K562 (cell line): ENCODE results near the genes COX6A2, RUSF1 and ZNF267.

- RAMPAGE, long total RNA: no peak
- RRBS: 73% methylated on average over 3 of the region's 17 CpGs
PRO-cap:
- standard: no peak
- CoPRO, capped RNA only, 2 experiments: no peak in any of the 2 experiments
- CoPRO, capped and uncapped RNA, 2 experiments: no peak in any of the 2 experiments
- CoPRO, uncapped RNA only, 2 experiments: no peak in any of the 2 experiments
CAGE:
- cytosol, long polyA plus RNA: no peak
- long polyA plus RNA: no peak
- nucleolus, long total RNA: no peak
- nucleus, long polyA plus RNA: no peak
These were observed 3.1 kb upstream of the ITGAX start for GRCh38 chr16:31351752-31352442.

DNA sequence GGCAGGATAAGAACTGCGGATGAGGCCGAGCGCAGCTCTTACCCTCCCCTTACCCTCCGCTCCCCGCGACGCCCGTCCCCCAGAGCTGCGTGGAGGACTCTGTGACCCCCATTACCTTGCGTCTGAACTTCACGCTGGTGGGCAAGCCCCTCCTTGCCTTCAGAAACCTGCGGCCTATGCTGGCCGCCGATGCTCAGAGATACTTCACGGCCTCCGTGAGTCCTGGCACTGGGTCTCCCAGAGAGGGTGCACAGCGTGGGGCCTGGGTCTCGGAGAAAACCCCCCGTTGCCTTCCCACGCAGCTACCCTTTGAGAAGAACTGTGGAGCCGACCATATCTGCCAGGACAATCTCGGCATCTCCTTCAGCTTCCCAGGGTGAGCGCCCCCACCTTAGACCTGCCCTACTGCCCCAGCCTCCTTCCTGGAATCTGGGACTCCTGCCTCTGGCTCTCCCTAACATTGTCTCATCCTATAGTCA is 17.4 kb downstream of the ITGAX start:
- RAMPAGE, long total RNA: no peak
- RRBS: no CpG with 5 or more reads among the region's 23 CpGs
PRO-cap:
- standard: no peak
- CoPRO, capped RNA only, 2 experiments: no peak in any of the 2 experiments
- CoPRO, capped and uncapped RNA, 2 experiments: no peak in any of the 2 experiments
- CoPRO, uncapped RNA only, 2 experiments: no peak in any of the 2 experiments
CAGE:
- cytosol, long polyA plus RNA: no peak
- long polyA plus RNA: no peak
- nucleolus, long total RNA: no peak
- nucleus, long polyA plus RNA: no peak

GRCh38 chr16:31373163-31373676 is 18.2 kb downstream of the ITGAX start:
- RAMPAGE, long total RNA: no peak
- RRBS: no CpG with 5 or more reads among the region's 14 CpGs
PRO-cap:
- standard: no peak
- CoPRO, capped RNA only, 2 experiments: no peak in any of the 2 experiments
- CoPRO, capped and uncapped RNA, 2 experiments: no peak in any of the 2 experiments
- CoPRO, uncapped RNA only, 2 experiments: no peak in any of the 2 experiments
CAGE:
- cytosol, long polyA plus RNA: no peak
- long polyA plus RNA: no peak
- nucleolus, long total RNA: no peak
- nucleus, long polyA plus RNA: no peak

GRCh38 chr16:31404378-31405074 is 11.4 kb downstream of the ITGAD start:
- RAMPAGE, long total RNA: no peak
- RRBS: no CpG with 5 or more reads among the region's 7 CpGs
PRO-cap:
- standard: bidirectional peak, plus-strand start at chr16:31404818, minus-strand start at chr16:31404688
- CoPRO, capped RNA only, 2 experiments: peak in 2 of 2 experiments; most common plus-strand start chr16:31404737 (in 1); most common minus-strand start chr16:31404699 (in 2)
- CoPRO, capped and uncapped RNA, 2 experiments: peak in 2 of 2 experiments; most common plus-strand start chr16:31404749 (in 1); most common minus-strand start chr16:31404699 (in 2)
- CoPRO, uncapped RNA only, 2 experiments: peak in 1 of 2 experiments; most common minus-strand start chr16:31404688 (in 1)
CAGE:
- cytosol, long polyA plus RNA: no peak
- long polyA plus RNA: no peak
- nucleolus, long total RNA: no peak
- nucleus, long polyA plus RNA: no peak

DNA sequence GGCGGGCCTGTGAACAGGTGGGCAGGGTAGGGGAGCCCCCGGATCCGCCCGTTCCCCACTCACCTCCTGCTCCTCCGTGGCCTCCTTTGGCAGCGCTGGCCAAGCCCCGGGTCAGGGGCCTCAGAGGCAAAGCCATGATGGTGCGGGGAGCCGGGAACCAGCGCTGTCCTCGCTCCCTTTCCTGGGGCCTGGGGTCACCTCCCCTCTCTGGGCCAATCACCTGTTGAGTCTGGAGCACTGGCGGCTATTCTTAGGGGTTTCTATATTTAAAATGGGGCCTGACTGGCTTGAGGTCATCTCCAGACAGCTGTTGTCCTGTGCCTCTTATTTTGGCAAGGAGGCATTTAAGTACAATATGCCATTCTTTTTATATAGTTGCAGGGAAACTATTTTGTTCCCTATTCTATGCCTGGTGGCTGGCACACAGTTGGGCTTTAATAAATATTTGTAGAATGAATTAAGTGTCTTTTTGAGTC is at the start of gene COX6A2:
TSS of gene COX6A2 (minus strand) at position 171 of the 476 bp plus-strand sequence.
- RAMPAGE, long total RNA: no peak
- RRBS: 71% methylated on average over 5 of the region's 12 CpGs
PRO-cap:
- standard: no peak
- CoPRO, capped RNA only, 2 experiments: no peak in any of the 2 experiments
- CoPRO, capped and uncapped RNA, 2 experiments: no peak in any of the 2 experiments
- CoPRO, uncapped RNA only, 2 experiments: no peak in any of the 2 experiments
CAGE:
- cytosol, long polyA plus RNA: no peak
- long polyA plus RNA: no peak
- nucleolus, long total RNA: no peak
- nucleus, long polyA plus RNA: no peak

DNA sequence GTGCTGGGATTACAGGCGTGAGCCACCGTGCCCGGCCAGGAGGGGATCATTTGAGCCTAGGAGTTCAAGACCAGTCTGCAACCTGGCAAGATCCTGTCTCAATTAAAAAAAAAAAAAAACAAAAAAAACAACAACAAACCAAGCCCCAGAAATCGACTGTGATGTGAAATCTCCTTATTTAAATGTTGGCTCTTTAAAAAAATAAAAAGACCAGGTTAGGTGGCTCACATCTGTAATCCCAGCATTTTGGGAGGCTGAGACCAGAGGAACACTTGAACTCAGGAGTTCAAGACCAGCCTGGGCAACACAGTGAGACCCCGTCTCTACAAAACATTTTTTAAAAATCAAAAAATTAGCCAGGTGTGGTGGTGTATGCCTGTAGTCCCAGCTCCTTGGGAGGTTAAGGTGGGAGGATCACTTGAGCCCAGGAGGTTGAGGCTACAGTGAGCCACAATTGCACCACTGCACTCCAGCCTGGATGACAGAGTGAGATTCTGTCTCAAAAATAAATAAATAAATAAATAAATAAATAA is 4.9 kb upstream of the ARMC5 start:
- RAMPAGE, long total RNA: no peak
- RRBS: no CpG with 5 or more reads among the region's 5 CpGs
PRO-cap:
- standard: no peak
- CoPRO, capped RNA only, 2 experiments: no peak in any of the 2 experiments
- CoPRO, capped and uncapped RNA, 2 experiments: no peak in any of the 2 experiments
- CoPRO, uncapped RNA only, 2 experiments: peak in 1 of 2 experiments; most common minus-strand start position 104 of the sequence (in 1)
CAGE:
- cytosol, long polyA plus RNA: no peak
- long polyA plus RNA: no peak
- nucleolus, long total RNA: no peak
- nucleus, long polyA plus RNA: no peak

DNA sequence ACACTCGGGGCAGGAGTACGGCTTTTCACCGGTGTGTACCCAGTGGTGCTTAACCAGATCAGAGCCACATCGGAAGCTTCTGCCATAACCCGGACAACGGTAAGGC is 1.0 kb upstream of the ARMC5 start:
- RAMPAGE, long total RNA: no peak
- RRBS: 0% methylated on average over 2 of the region's 6 CpGs
PRO-cap:
- standard: no peak
- CoPRO, capped RNA only, 2 experiments: no peak in any of the 2 experiments
- CoPRO, capped and uncapped RNA, 2 experiments: no peak in any of the 2 experiments
- CoPRO, uncapped RNA only, 2 experiments: no peak in any of the 2 experiments
CAGE:
- cytosol, long polyA plus RNA: no peak
- long polyA plus RNA: no peak
- nucleolus, long total RNA: no peak
- nucleus, long polyA plus RNA: no peak

- RAMPAGE, long total RNA: no peak
- RRBS: 90% methylated on average over 2 of the region's 17 CpGs
PRO-cap:
- standard: no peak
- CoPRO, capped RNA only, 2 experiments: no peak in any of the 2 experiments
- CoPRO, capped and uncapped RNA, 2 experiments: no peak in any of the 2 experiments
- CoPRO, uncapped RNA only, 2 experiments: peak in 1 of 2 experiments; most common minus-strand start chr16:31490749 (in 1)
CAGE:
- cytosol, long polyA plus RNA: no peak
- long polyA plus RNA: no peak
- nucleolus, long total RNA: no peak
- nucleus, long polyA plus RNA: no peak
These were observed 7.6 kb downstream of the SLC5A2 start for GRCh38 chr16:31490329-31491035.

DNA sequence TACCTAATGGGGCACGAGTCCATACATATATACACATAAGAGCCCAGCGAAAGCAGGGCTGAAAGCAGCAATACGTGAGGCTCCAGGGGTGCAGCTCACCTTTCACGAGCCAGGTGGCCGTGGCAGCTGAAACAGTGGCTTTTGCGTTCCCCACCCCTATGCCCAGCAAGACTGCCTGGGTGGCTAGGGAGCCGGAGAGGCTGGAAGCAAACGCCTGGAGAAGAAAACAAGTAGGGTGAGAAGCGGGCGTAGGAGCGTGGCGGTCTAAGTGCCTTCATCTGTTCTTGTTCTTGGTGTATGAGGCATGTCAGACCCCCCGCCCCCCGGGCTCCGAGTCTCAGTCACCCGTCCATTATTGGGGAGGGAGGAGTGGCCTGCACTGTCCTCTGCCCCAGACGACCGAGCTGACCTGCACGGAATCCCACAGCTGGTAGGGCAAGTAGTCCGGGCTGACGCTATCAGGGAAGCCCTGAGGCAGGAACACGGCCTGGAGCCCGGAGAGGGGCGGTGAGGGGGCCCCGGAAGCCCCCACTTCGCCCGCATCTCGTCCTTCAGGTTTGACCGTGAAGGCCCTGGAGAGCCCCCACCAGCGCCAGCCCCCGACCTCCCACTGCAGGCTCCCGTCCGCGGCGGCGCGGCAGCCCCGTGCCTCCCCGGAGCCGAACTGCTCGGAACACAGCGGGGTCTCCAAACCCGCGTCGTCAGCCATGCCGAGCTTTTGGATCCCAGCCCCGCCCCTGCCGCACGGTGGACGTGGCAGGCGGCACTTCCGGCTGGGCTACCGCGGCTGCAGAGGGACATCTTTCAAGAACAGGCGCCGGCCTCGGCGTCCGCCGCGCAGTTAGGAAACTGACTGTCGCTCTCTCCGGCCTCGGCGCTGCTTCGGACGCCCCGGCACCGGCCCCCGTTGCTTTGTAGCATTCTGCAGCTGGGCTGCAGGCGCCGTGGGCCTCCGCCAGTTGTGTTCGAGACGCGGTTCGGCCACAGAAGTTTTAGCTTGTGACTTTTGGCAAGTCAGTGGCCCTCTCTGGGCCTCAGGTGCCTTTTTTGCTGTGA is at the start of gene RUSF1:
TSS of gene RUSF1 (minus strand) at position 727 of the 1,056 bp plus-strand sequence.
- RAMPAGE, long total RNA: start-site peak on the minus strand centred at position 724 of the sequence, 42 bp wide, 44 and 28 reads in 2 replicates
- RRBS: 3% methylated on average over 16 of the region's 77 CpGs
PRO-cap:
- standard: bidirectional peak, plus-strand start at position 379 of the sequence, minus-strand start at position 270 of the sequence; bidirectional peak, plus-strand start at position 840 of the sequence, minus-strand start at position 720 of the sequence
- CoPRO, capped RNA only, 2 experiments: peak in 2 of 2 experiments; most common plus-strand start position 840 of the sequence (in 2); most common minus-strand start position 720 of the sequence (in 2)
- CoPRO, capped and uncapped RNA, 2 experiments: peak in 2 of 2 experiments; most common plus-strand start position 807 of the sequence (in 1); most common minus-strand start position 720 of the sequence (in 2)
- CoPRO, uncapped RNA only, 2 experiments: no peak in any of the 2 experiments
CAGE:
- cytosol, long polyA plus RNA: start-site peak on the minus strand centred at position 724 of the sequence, 31 bp wide, 76 and 84 reads in 2 replicates
- long polyA plus RNA: no peak
- nucleolus, long total RNA: no peak
- nucleus, long polyA plus RNA: start-site peak on the minus strand centred at position 715 of the sequence, 15 bp wide, 29 and 40 reads in 2 replicates; start-site peak on the plus strand centred at position 802 of the sequence, 86 bp wide, 13 and 10 reads in 2 replicates

GRCh38 chr16:31873688-31874627 is at the start of gene ZNF267:
Gene ZNF267 (plus strand): TSS chr16:31873807.
- RAMPAGE, long total RNA: start-site peak on the plus strand at chr16:31873775-31873851, 1,346 and 851 reads in 2 replicates
- RRBS: 2% methylated on average over 20 of the region's 59 CpGs
PRO-cap:
- standard: bidirectional peak, plus-strand start at chr16:31873780, minus-strand start at chr16:31873602
- CoPRO, capped RNA only, 2 experiments: peak in 2 of 2 experiments; most common plus-strand start chr16:31873780 (in 2); most common minus-strand start chr16:31873921 (in 1)
- CoPRO, capped and uncapped RNA, 2 experiments: peak in 2 of 2 experiments; most common plus-strand start chr16:31873780 (in 2)
- CoPRO, uncapped RNA only, 2 experiments: peak in 1 of 2 experiments; most common plus-strand start chr16:31873811 (in 1)
CAGE:
- cytosol, long polyA plus RNA: start-site peak on the plus strand at chr16:31873774-31873818, 211 and 103 reads in 2 replicates
- long polyA plus RNA: start-site peak on the plus strand at chr16:31873785-31873812, 75 and 86 reads in 2 replicates
- nucleolus, long total RNA: no peak
- nucleus, long polyA plus RNA: start-site peak on the plus strand at chr16:31873796-31873812, 119 and 112 reads in 2 replicates

- RAMPAGE, long total RNA: no peak
- RRBS: no CpG with 5 or more reads among the region's 11 CpGs
PRO-cap:
- standard: unidirectional peak, plus-strand start at chr16:34160624
- CoPRO, capped RNA only, 2 experiments: no peak in any of the 2 experiments
- CoPRO, capped and uncapped RNA, 2 experiments: no peak in any of the 2 experiments
- CoPRO, uncapped RNA only, 2 experiments: no peak in any of the 2 experiments
CAGE:
- cytosol, long polyA plus RNA: no peak
- long polyA plus RNA: no peak
- nucleolus, long total RNA: no peak
- nucleus, long polyA plus RNA: no peak
These were observed 701.0 kb downstream of the TP53TG3F start for GRCh38 chr16:34160437-34160761.

DNA sequence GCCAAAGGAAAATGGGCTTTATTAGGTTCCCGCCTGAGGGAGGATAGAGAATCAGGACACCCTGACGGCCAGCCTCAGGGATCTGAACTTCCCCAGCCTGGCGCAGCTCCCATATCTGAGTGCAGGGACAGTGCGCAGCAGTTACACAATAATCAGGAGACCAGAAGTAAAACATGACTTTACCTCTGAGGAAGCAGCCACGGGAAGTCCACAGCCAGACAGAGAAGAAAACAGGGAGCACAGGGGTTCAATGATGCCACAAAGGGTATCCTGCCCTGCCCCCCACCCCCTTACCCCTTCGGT is 21.7 kb downstream of the ORC6 start:
- RAMPAGE, long total RNA: no peak
- RRBS: no CpG with 5 or more reads among the region's 6 CpGs
PRO-cap:
- standard: no peak
- CoPRO, capped RNA only, 2 experiments: no peak in any of the 2 experiments
- CoPRO, capped and uncapped RNA, 2 experiments: no peak in any of the 2 experiments
- CoPRO, uncapped RNA only, 2 experiments: no peak in any of the 2 experiments
CAGE:
- cytosol, long polyA plus RNA: no peak
- long polyA plus RNA: no peak
- nucleolus, long total RNA: no peak
- nucleus, long polyA plus RNA: no peak

- RAMPAGE, long total RNA: no peak
- RRBS: no CpG with 5 or more reads among the region's 13 CpGs
PRO-cap:
- standard: no peak
- CoPRO, capped RNA only, 2 experiments: no peak in any of the 2 experiments
- CoPRO, capped and uncapped RNA, 2 experiments: no peak in any of the 2 experiments
- CoPRO, uncapped RNA only, 2 experiments: no peak in any of the 2 experiments
CAGE:
- cytosol, long polyA plus RNA: no peak
- long polyA plus RNA: no peak
- nucleolus, long total RNA: no peak
- nucleus, long polyA plus RNA: no peak
These were observed 14.9 kb upstream of the MYLK3 start for GRCh38 chr16:46762889-46763621.

GRCh38 chr16:46864271-46864821 is 19.8 kb upstream of the GPT2 start:
- RAMPAGE, long total RNA: no peak
- RRBS: no CpG with 5 or more reads among the region's 3 CpGs
PRO-cap:
- standard: no peak
- CoPRO, capped RNA only, 2 experiments: no peak in any of the 2 experiments
- CoPRO, capped and uncapped RNA, 2 experiments: no peak in any of the 2 experiments
- CoPRO, uncapped RNA only, 2 experiments: no peak in any of the 2 experiments
CAGE:
- cytosol, long polyA plus RNA: no peak
- long polyA plus RNA: no peak
- nucleolus, long total RNA: no peak
- nucleus, long polyA plus RNA: no peak

DNA sequence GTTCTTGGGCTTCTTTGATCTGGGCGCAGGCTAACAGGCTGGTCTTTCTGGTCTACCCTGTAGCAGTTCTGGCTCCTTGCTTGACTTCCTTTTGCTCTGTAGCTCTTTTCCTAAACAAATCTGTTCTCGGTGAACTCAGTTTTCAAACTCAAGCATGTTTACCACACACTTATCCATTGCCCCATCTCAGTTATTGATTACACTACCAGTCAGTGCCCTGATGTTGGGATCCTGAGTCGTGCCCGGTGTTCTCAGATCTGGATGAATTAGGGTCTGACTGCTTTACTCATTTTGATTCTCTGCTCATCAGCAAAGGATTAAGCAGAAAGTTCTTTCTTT is 36.5 kb downstream of the GPT2 start:
- RAMPAGE, long total RNA: no peak
- RRBS: no CpG with 5 or more reads among the region's 4 CpGs
PRO-cap:
- standard: no peak
- CoPRO, capped RNA only, 2 experiments: no peak in any of the 2 experiments
- CoPRO, capped and uncapped RNA, 2 experiments: no peak in any of the 2 experiments
- CoPRO, uncapped RNA only, 2 experiments: no peak in any of the 2 experiments
CAGE:
- cytosol, long polyA plus RNA: no peak
- long polyA plus RNA: no peak
- nucleolus, long total RNA: no peak
- nucleus, long polyA plus RNA: no peak

GRCh38 chr16:46971287-46971619 is 2.2 kb downstream of the DNAJA2 start:
- RAMPAGE, long total RNA: no peak
- RRBS: no CpG with 5 or more reads among the region's 7 CpGs
PRO-cap:
- standard: no peak
- CoPRO, capped RNA only, 2 experiments: no peak in any of the 2 experiments
- CoPRO, capped and uncapped RNA, 2 experiments: no peak in any of the 2 experiments
- CoPRO, uncapped RNA only, 2 experiments: no peak in any of the 2 experiments
CAGE:
- cytosol, long polyA plus RNA: no peak
- long polyA plus RNA: start-site peak on the minus strand at chr16:46971427-46971476, 55 and 84 reads in 2 replicates
- nucleolus, long total RNA: no peak
- nucleus, long polyA plus RNA: no peak

- RAMPAGE, long total RNA: no peak
- RRBS: no CpG with 5 or more reads among the region's 3 CpGs
PRO-cap:
- standard: no peak
- CoPRO, capped RNA only, 2 experiments: no peak in any of the 2 experiments
- CoPRO, capped and uncapped RNA, 2 experiments: no peak in any of the 2 experiments
- CoPRO, uncapped RNA only, 2 experiments: no peak in any of the 2 experiments
CAGE:
- cytosol, long polyA plus RNA: no peak
- long polyA plus RNA: no peak
- nucleolus, long total RNA: no peak
- nucleus, long polyA plus RNA: no peak
These were observed 10.2 kb upstream of the ABCC12 start for GRCh38 chr16:48165889-48166576.

GRCh38 chr16:48245167-48245435 is 1.0 kb downstream of the LONP2 start:
- RAMPAGE, long total RNA: no peak
- RRBS: no CpG with 5 or more reads among the region's 2 CpGs
PRO-cap:
- standard: no peak
- CoPRO, capped RNA only, 2 experiments: no peak in any of the 2 experiments
- CoPRO, capped and uncapped RNA, 2 experiments: no peak in any of the 2 experiments
- CoPRO, uncapped RNA only, 2 experiments: no peak in any of the 2 experiments
CAGE:
- cytosol, long polyA plus RNA: no peak
- long polyA plus RNA: no peak
- nucleolus, long total RNA: no peak
- nucleus, long polyA plus RNA: no peak

- RAMPAGE, long total RNA: no peak
- RRBS: no CpG with 5 or more reads among the region's 4 CpGs
PRO-cap:
- standard: no peak
- CoPRO, capped RNA only, 2 experiments: no peak in any of the 2 experiments
- CoPRO, capped and uncapped RNA, 2 experiments: no peak in any of the 2 experiments
- CoPRO, uncapped RNA only, 2 experiments: no peak in any of the 2 experiments
CAGE:
- cytosol, long polyA plus RNA: no peak
- long polyA plus RNA: no peak
- nucleolus, long total RNA: no peak
- nucleus, long polyA plus RNA: no peak
These were observed 1.3 kb downstream of the ABCC11 start for GRCh38 chr16:48246003-48246514.